ENCODE measurements around a stretch of chr10.

- RRBS: no CpG with 5 or more reads among the region's 4 CpGs
Measured at GRCh38 chr10:28710321-28710899, 33.1 kb downstream of the BAMBI start.

- RRBS: no CpG with 5 or more reads among the region's 6 CpGs
Measured at GRCh38 chr10:29446366-29447157, 157.7 kb downstream of the LYZL1 start.

GRCh38 chr10:29462179-29462489 is 172.6 kb downstream of the SVIL start:
- RRBS: no CpG with 5 or more reads among the region's 4 CpGs

DNA sequence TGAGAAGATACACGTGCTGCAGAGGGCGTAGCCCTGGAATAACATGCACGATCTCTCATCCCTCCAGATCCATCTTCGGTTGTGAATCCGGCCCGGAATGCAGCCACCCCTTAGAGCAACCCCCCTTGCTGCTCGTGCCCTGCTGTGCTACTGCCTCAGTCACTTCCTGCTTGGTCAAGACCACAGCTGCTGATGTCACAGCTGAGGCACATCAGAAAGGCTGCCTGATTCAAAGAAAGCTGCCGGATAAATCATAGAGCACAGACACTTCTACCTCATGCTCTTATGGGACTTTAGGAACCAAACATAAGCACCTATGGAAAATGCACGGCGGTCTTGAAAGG is 152.0 kb downstream of the SVIL start:
- RRBS: no CpG with 5 or more reads among the region's 10 CpGs

- RRBS: no CpG with 5 or more reads among the region's 17 CpGs
Measured at GRCh38 chr10:29493125-29493812, 141.5 kb downstream of the SVIL start.

GRCh38 chr10:29524171-29524806 is 110.5 kb downstream of the SVIL start:
- RRBS: no CpG with 5 or more reads among the region's 10 CpGs

DNA sequence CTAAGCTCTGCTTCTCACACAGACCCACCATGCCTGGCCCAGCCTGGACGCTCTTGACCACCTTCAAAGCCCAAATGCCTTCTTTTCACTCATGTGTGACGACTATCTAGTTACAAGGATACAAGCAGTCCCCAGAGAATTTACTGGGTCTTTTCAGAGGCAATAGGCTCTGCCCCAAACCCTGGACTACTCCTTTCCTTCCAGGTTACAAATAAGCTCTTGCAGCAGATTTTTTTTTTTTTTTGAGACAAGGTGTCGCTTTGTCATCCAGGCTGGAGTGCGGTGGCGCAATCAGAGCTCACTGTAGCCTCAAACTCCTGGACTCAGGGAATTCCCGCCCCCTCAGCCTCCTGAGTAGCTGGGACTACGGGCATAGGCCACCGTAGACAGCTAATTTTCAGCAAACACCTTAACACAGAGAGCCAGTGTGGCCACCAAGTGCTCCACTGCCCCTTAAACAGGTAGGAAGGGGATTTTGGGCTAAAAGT is 16.2 kb downstream of the SVIL start:
- RRBS: no CpG with 5 or more reads among the region's 8 CpGs

DNA sequence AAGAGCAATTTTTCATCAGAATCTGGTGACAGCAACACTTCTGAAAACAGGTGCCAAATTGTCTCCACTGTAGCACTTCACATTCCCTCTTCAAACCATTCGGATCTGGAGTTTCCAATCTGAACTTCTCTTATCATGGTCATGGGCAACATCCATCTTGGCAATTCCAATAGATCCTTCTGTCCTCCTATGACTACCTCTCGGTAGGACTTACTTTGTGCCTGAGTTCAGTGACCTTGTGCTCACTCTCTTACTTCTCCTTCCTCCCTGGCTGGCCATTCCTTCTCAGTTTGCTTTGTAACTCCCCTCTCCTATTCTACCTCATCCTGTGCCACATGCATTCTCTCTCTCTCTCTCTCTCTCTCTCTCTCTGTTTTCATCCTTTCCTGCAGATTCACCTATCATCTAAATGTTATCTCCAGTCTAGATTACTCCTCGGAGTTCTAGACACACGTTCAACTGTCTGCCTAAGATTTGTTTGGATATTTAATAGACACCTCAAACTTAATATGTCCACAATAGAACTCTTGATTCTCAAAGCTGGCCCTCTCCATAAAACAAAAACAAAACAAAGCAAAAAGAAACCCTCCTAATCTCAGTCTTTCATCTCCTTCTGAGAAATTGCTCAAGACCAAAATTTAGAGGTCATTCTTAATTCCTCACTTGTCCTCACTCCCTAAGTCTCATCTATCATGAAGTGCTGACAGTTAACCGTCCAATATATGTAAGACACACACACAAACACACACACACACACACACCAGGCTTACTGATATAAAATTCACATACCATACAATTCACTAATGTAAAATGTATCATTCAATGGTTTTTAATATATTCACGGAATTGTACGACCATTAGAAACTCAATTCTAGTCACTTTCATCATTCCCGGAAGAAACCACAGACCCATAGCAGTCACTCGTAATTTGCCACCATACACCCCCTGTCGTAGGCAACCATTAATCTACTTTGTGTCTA is 16.8 kb upstream of the SVIL start:
- RRBS: no CpG with 5 or more reads among the region's 10 CpGs

DNA sequence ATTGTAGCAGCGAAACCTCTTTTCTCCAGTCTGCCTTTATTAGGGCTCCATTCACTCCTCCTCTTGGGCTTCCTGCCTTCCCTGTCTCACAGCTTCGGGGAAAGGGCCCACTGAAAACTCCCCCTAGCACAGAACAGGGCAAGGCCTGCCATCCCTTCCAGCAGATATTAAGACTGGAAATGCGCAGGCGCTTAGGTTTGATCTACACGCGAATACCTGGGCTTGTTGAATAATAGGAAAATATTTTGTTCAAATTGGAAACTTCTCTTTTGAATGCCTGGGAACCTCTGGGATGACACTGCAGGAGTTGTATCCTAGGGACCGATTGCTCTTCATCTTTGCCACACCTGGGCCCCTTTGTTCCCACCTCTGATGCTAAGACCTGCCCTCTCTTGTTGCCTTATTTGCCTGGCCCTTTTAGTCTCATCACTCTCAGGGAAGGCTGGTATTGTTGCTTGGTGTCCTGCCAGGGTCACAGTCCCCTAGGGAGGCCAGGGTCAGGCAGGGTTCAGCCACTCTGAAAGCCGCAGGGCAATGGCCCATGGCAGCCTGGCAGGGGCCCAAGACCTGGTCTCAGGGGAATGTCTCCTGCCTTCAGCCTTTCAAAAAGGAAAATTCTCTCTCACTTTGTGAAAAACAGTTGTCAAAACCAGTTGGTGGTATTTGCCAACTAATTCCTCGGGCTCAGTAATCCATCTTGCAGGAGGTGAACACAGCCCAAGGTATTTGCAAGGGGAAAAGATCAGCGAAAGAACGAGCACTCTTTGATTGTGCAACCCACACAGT is 101.7 kb downstream of the JCAD start:
- RRBS: no CpG with 5 or more reads among the region's 11 CpGs

- RRBS: no CpG with 5 or more reads among the region's 8 CpGs
Measured at GRCh38 chr10:29958848-29959389, 100.5 kb downstream of the JCAD start.

GRCh38 chr10:30055297-30055869 is 4.0 kb downstream of the JCAD start:
- RRBS: no CpG with 5 or more reads among the region's 3 CpGs

GRCh38 chr10:30115393-30115703 is 56.0 kb upstream of the JCAD start:
- RRBS: no CpG with 5 or more reads among the region's 6 CpGs

DNA sequence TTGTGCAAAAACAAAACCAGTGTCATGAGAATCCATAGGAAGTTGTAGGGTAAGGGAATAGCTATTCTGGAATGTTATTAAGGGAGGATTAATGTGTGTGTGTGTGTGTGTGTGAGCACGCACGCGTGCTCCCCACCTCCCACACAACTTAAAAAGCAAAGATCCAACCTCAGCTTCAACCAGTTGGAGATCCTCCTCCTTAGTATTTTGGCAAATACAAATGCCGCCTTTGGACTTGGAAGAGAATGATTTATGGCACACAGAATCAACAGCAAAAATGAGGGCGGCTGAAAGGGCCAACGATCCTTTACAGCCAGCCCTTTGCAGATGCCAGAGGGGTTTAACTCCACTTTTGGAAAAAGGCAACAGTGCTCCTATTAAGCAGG is 56.5 kb upstream of the JCAD start:
- RRBS: no CpG with 5 or more reads among the region's 6 CpGs

GRCh38 chr10:30220445-30220684 is 128.7 kb downstream of the MTPAP start:
- RRBS: no CpG with 5 or more reads among the region's 5 CpGs

- RRBS: 2% methylated on average over 13 of the region's 45 CpGs
Measured at GRCh38 chr10:30434385-30435143, 580 bp downstream of the MAP3K8 start.

DNA sequence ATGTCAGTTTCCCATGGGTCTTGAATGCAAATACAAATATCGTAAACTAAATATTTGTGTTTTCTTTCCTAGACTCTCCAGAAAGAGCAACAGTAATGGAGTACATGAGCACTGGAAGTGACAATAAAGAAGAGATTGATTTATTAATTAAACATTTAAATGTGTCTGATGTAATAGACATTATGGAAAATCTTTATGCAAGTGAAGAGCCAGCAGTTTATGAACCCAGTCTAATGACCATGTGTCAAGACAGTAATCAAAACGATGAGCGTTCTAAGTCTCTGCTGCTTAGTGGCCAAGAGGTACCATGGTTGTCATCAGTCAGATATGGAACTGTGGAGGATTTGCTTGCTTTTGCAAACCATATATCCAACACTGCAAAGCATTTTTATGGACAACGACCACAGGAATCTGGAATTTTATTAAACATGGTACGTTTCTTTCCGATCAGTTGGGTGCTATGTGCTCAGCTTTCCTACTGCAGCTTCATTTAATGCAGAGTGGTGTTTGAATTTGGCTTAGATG is 4.9 kb downstream of the MAP3K8 start:
- RRBS: no CpG with 5 or more reads among the region's 6 CpGs

DNA sequence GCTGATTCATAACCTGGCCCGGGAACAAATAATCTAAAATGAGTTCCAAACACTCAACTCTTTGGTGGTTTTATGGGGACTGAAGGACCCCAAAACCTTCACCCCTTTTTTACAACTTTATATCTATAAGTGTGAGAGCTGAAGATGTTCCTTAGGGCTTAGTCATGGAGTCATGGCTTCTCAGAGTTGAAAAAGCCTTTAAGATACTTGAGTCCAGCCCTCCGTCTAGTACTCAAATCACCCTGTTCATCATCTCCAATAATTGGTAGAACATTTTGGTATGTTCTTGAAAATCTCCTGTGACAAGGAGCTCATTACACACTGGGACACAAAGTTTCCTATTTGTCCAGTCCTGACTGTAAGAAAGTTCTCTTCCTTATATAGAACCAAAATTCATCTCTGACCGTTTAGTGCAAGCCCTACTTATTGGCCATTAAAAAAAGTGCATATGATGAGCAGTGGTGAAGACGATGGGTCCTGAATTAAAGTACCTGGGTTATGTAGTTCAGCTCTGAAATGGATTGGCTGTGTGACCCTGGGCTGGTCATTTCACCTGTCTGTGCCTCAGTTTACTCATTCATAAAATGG is 8.8 kb downstream of the MAP3K8 start:
- RRBS: no CpG with 5 or more reads among the region's 4 CpGs

DNA sequence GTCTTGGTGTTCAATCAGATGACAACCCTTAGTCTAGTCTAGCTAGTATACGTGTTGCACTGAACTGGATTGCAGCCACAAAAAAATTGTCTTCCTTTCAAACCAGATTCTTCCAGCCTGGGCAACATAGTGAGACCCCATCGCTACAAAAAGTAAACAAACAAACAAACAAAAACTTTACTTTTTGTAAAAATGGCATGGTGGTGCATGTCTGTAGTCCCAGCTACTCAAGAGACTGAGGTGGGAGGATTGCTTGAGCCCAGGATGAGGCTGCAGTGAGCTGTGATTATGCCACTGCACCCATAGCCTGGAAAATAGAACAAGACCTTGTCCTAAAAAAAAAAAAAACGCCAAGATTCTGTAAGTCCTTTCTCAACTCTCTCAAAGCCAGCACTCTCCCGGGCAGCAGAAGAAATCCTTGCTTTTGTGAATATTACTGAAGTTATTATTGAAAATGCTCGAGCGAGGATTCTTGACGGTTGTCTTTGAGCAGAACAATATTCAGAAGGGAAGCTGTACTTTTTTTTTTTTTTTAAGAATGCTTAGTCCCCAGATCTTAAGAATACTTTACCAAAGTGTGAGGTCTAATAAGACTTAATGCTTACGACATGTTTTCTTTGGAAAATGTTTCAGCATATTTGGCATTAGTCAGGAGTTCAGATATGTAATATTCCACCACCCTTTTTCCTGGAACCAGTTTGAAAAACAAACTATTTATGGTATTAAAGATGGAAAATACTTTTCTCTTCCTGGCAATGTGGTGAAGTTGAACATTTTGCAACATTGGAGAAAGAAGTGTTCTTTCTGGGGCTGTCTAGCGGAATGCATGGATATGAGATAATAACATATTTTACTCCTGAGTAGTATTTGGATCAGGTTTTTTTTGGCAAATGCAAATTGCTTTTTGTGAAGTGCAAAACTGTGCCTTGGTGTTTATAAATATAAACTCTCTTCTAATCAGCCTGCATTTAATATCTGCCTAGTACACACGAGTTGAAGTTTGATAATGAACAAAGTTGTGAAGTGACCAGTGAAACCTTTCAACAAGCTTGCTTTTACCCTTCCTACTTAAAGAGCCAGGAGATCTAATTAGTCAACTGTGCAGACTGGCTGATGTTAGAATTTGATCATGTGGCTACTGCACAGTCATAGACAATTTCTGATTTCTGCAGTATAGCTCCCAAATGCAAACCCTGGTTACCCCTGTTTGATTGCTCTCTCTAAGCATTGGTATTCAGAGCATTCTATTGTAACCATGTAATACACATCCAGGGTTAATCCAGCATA is 20.7 kb downstream of the MAP3K8 start:
- RRBS: no CpG with 5 or more reads among the region's 10 CpGs

GRCh38 chr10:30597046-30597553 is 32.5 kb downstream of the LYZL2 start:
- RRBS: no CpG with 5 or more reads among the region's 9 CpGs

- RRBS: no CpG with 5 or more reads among the region's 5 CpGs
Measured at GRCh38 chr10:30606374-30606809, 23.2 kb downstream of the LYZL2 start.